AG04449 (cell line): ENCODE measurements around a stretch of chr13.

GRCh38 chr13:76894427-76894771 lies 8.2 kb upstream of the KCTD12 start:
- RRBS: no CpG with 5 or more reads among the region's 2 CpGs

GRCh38 chr13:77018512-77018988 lies 8.4 kb downstream of the FBXL3 start:
- RRBS: no CpG with 5 or more reads among the region's 3 CpGs

DNA sequence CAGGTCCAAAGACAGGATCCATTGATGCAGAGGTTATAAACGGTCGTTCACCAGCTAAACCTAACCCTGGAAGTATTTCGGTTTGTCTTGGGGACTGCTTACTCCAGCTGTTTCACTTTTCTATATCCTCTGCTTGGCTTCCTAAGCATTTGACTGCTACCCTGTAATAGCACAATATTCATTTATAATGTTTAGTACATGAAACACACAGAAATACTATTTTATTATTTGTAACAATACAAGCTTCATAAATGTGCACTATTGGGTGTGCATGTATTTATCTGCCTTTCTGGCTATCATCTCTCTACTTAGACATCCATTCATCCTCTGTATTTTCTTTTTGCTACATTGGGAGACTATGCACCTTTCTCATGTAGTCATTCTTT lies 26.5 kb upstream of the FBXL3 start:
- RRBS: no CpG with 5 or more reads among the region's 3 CpGs

GRCh38 chr13:77132754-77133319 lies 105.9 kb upstream of the FBXL3 start:
- RRBS: no CpG with 5 or more reads among the region's 1 CpG

GRCh38 chr13:77150533-77151015 lies 123.6 kb upstream of the FBXL3 start:
- RRBS: no CpG with 5 or more reads among the region's 1 CpG

- RRBS: no CpG with 5 or more reads among the region's 2 CpGs
Observed at GRCh38 chr13:77176358-77177027, 149.5 kb upstream of the FBXL3 start.

GRCh38 chr13:77185702-77186474 lies 141.0 kb downstream of the MYCBP2 start:
- RRBS: no CpG with 5 or more reads among the region's 3 CpGs

- RRBS: no CpG with 5 or more reads among the region's 3 CpGs
Observed at GRCh38 chr13:77257645-77258192, 69.2 kb downstream of the MYCBP2 start.

DNA sequence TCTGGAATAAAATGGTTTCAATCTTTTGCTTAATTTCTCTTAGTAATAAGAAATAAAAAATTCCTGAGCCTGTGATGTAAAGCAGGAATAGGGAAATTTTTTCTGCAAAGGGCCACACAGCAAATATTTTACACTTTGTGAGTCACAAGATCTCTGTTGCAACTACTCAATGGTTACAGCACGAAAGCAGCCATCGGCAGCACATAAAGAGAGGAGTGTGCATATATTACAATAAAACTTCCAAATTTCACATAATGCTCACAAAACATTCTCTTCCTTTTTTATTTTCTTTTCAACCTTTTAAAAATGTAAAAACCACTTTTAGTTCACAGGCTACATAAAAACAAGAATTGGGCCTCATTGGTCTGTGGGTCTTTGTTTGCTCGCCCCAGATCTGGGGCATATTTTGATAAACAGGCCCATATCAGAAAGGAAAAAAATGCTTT lies 26.7 kb downstream of the MYCBP2 start:
- RRBS: no CpG with 5 or more reads among the region's 3 CpGs

GRCh38 chr13:77316271-77317002 lies 10.5 kb downstream of the MYCBP2 start:
- RRBS: no CpG with 5 or more reads among the region's 5 CpGs

- RRBS: no CpG with 5 or more reads among the region's 5 CpGs
Observed at GRCh38 chr13:77325678-77325885, 1.3 kb downstream of the MYCBP2 start.

DNA sequence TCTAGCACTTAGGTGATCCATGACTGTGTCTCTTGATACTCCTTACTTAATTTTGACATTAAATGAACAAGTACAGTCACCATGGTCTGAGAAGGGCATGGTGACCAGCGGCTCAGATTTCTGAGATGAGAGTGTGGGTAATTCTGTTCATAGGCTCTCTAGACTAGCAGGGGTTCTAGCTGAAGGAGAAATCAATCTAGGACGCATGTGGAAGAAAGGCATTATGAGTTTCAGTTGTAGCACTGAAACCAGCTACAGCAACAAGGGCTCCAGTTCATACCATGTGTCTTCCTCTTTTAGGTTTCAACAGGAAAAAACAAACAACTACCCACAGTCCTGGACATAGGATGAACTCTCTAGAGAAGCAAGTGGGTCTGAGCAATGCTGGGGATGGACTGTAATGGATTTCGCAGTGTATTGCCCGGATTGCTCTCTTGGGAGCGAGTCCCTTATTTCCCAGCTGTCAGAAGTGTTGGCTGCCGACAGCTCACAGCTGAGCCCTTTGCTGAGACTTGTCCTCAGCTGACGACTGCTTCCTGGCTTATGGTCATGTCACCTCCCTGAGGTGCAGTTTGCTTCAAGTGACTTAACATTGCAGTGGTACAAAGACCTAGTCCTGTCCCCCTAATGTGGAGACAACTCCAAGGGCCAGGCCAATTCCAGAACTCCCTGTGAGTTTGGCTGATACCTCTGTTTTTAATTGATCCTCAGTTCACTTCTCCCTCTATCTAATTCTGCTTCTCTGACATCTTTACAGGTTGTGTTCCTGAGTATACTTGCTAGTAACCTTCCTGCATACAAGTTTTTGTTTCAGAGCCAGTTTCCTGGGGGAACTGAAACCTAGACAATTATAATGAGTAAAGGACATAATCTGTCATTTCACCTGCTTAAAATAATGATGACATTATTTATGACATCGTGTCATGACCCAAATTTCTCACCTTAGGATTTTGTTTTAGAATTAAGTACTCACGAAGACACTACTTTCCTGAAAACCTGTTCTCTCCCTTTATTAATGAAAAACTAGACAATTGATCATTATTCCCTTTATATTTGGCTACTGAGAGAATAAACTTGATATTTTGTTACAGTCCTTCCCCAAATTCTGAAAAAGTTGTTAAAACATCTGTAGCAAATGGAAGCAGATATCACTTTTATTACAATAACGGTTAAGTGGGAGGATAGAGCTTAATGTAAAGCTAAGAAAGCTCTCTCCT lies 12.3 kb upstream of the MYCBP2 start:
- RRBS: no CpG with 5 or more reads among the region's 10 CpGs

GRCh38 chr13:77836306-77836935 lies 82.2 kb downstream of the EDNRB start:
- RRBS: no CpG with 5 or more reads among the region's 3 CpGs

DNA sequence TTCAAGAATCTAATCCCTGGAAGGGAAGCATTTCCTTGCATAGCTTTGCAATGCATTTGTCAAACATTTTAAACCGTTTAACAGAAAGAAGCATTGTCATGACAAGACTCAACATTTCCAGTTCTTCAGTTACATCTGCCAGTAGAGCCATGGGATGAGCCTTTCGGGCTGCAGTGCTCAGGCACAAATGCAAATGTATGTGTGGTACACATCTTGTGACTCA lies 64.8 kb downstream of the EDNRB start:
- RRBS: no CpG with 5 or more reads among the region's 2 CpGs

DNA sequence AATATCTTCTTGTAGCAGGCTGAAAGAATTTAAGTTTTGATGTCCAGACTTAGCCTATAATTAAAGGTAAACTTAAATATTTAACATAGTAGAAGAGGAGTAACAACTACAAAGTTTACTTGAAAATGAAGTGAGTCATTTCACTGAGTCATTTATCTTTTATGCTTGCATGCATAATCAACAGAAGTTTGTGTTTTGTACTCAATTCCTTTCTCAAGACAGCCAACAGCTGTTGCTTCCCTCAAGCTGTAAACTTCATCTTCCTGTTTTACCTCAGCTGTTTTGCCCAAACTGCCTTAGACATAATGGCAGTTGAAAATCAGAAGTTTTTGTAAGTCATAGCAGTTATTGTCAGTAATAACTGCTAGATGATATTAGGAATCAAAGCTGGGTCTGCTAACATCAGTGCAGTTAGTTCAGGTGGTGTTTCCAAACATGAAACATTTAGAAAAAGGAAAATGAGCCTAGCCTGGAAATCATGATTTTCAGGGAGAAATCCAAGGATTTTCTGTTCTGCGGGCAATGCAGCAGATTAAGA lies 57.9 kb downstream of the EDNRB start:
- RRBS: no CpG with 5 or more reads among the region's 1 CpG

- RRBS: no CpG with 5 or more reads among the region's 1 CpG
Observed at GRCh38 chr13:78102300-78102575, 183.6 kb upstream of the EDNRB start.

DNA sequence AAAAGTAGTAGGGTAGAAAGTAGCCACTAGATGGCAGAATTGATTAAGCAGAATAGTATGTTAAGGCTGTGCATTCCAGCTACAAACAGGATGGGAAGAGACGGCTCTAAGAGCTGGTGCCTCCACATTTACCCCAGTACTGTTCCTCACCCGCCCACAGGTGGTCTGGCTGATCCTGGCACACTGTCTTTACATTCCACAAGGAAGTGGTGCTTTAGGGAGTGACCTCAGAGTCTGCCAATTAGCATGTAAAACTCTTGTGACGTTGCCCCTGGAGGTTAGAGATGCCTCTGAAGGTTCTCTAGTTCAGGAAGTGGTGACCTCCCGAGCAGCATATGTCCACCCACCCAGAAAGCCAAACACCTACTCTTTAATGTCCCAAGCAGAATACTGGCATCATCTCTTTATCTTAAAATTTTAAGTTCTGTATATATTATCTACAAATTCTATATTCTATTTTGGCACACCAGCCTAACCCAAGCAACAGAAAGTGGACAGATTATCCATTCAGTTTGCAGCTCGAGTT lies 219.2 kb upstream of the EDNRB start:
- RRBS: no CpG with 5 or more reads among the region's 5 CpGs

GRCh38 chr13:79377213-79377738 lies 28.8 kb downstream of the RBM26 start:
- RRBS: no CpG with 5 or more reads among the region's 5 CpGs

GRCh38 chr13:79401724-79402005 lies 4.4 kb downstream of the RBM26 start:
- RRBS: no CpG with 5 or more reads among the region's 1 CpG

DNA sequence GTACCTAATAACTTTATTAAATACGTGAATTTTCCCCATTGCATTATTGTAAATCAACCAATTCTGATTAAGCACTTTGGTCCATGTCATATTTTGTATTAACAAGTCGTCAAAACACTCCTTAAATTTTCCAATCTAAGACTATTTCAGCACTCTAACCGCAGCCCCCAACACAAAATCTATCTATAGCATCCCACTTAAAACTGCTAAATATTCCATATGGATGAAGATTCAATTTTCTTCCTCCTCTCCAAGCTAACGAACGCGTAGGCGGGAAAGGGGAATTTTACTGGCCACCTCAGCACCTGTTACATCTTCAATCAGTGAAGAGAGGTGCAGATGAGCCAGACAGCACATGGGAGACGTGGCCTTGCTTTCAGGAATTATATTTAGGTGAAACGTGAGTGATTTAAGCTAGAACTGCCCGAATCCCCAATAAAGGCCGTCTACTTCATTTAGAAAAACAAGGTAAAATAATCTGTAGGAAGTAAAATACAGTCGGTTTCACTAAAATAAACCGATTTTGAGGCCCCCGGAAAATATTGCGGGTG lies 1.1 kb downstream of the RBM26 start:
- RRBS: no CpG with 5 or more reads among the region's 15 CpGs